ENCODE results near the genes GRXCR2 and LARS1.

DNA sequence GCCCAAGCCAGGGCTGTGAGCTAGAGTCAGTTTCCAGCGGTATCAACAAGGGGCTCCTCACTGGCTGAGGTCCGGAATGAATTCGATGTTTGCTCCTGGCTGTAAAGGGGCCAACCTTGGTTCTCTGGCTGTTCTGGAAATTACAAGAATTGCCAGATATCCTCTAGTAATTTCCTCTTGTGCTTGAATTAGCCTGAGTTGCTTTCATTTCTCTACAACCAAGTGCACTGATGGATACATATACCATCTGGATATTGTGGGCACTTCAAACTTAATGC lies 129.2 kb upstream of the SPRY4 start:
- PRO-cap, 3 experiments, result no peak in any of the 3 experiments
- RAMPAGE, long total RNA, 4 experiments, result no peak in any of the 4 experiments
- RRBS, result no CpG with 5 or more reads among the region's 3 CpGs

GRCh38 chr5:142568207-142568633 lies 117.7 kb downstream of the FGF1 start:
- PRO-cap, 3 experiments, result peak in 1 of 3 experiments; most common plus-strand start chr5:142568564 (in 1); most common minus-strand start chr5:142568422 (in 1)
- RAMPAGE, long total RNA, 4 experiments, result no peak in any of the 4 experiments
- RRBS, result no CpG with 5 or more reads among the region's 6 CpGs

DNA sequence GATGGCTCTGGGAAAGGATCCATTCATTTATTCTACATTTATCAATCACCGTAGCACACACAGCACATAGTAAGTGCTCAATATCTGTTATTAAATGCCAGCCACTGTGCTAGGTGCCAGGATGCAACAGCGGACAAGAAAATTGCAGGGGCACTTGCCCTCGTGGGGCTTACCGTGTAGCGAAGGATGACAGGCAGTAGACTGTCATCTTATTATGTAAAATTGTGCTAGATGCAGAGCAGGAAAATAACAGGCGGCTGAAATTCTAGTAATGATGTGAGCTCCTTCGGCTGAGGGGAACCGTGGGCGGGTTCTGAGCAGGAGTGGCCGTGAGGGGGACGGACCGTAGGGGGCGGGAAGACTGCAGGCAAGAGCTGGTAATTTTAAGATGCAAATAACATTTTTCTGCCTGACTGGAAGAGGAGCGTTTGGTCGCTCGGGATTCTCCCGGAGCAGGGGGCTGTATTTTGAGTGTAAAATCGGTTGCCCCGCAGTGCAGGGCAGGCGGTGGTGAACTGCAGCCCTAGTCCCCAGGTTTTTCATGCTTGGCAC lies 620 bp upstream of the ARHGAP26 start:
- PRO-cap, 3 experiments, result peak in 1 of 3 experiments; most common plus-strand start position 406 of the sequence (in 1)
- RAMPAGE, long total RNA, 4 experiments, result no peak in any of the 4 experiments
- RRBS, result no CpG with 5 or more reads among the region's 20 CpGs

GRCh38 chr5:142795260-142795741 lies 25.1 kb downstream of the ARHGAP26 start:
- PRO-cap, 3 experiments, result no peak in any of the 3 experiments
- RAMPAGE, long total RNA, 4 experiments, result no peak in any of the 4 experiments
- RRBS, result no CpG with 5 or more reads among the region's 4 CpGs

- PRO-cap, 3 experiments, result no peak in any of the 3 experiments
- RAMPAGE, long total RNA, 4 experiments, result no peak in any of the 4 experiments
- RRBS, result no CpG with 5 or more reads among the region's 4 CpGs
Measured at GRCh38 chr5:142816934-142817527, 46.9 kb downstream of the ARHGAP26 start.

DNA sequence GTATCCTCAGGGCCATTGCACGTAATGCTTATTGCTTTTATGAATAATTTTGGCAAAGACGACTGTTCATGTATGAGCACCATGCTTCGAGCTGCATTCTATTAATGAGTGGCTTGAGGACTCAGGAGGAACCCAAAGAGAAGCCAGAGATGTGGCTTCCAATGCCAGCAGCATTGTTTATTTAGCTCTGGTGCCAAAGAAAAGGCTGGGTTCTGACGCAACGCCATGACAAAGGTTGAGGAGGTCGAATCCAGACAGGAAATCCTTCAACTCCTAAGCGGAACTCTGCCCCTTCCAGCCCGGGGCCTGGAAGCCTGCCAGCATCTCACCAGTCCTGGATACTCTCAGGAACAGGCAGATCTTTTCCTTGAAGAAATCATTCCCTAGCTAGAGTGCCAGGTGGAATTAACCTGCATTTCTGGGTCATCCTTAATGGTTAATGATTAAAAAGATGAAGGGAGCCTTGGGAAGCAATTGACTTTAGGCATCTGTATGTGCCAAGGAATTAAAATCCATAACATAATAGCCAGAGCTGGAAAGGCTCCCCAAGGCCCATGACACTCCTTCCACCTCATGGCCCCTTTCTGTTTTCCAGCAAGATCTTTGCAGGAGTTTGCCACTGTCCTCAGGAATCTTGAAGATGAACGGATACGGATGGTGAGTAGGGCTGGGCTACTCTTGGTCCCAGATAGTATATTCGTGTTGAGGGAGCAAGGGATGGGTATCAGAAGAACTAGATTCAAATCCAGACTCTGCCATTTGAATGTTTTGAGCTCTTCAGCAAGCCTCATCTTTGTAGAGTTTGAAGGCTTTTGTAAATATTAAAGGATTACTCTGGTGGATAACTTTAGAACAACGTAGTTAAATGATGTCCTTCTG lies 104.6 kb downstream of the ARHGAP26 start:
- PRO-cap, 3 experiments, result no peak in any of the 3 experiments
- RAMPAGE, long total RNA, 4 experiments, result no peak in any of the 4 experiments
- RRBS, result no CpG with 5 or more reads among the region's 12 CpGs

GRCh38 chr5:143008904-143009711 lies 238.9 kb downstream of the ARHGAP26 start:
- PRO-cap, 3 experiments, result no peak in any of the 3 experiments
- RAMPAGE, long total RNA, 4 experiments, result no peak in any of the 4 experiments
- RRBS, result no CpG with 5 or more reads among the region's 11 CpGs

- PRO-cap, 3 experiments, result no peak in any of the 3 experiments
- RAMPAGE, long total RNA, 4 experiments, result no peak in any of the 4 experiments
- RRBS, result no CpG with 5 or more reads among the region's 6 CpGs
Measured at GRCh38 chr5:143170358-143171144, 232.9 kb downstream of the NR3C1 start.

DNA sequence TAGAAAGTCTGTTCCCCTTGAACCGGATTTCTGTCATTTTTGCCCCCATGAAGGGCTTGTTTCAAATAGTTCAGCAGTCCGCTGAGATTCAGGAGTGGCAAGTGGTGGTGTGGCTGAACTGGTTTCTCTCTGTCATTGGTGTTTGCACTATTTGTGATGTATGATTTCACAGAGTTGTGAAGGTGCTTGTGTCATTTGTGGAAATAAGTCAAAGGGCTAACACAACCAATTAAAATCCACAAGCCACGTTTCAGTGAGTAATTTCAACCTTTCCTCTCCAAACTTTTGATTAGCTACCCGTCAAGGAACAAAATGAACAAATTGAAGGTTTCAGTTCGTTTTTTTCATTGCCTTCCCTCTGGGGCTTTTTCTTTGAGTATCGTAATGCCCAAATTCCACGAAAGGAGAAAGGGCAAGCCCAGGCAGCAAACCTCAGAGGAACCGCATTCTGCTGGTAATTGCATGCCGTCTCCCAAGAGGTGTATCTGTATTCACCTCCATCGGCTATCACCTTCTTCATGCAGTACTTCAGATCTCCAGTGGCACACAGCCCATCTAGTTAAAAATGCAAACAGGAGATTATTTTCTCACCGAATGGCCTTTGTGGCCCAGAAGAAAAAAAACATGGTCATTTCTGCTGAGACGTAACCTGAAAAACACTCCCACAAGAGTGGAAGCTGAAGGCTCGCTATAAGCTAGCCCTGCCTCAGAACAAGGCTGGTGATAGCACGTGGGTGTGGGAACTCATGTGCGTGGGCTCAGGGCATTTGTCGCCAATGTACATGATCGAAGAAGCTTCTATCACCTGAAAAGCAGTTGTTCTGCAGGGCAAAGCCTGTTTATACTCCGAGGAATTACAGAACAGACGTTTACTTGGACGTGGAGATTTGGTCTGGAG lies 197.1 kb downstream of the NR3C1 start:
- PRO-cap, 3 experiments, result no peak in any of the 3 experiments
- RAMPAGE, long total RNA, 4 experiments, result no peak in any of the 4 experiments
- RRBS, result no CpG with 5 or more reads among the region's 20 CpGs

- PRO-cap, 3 experiments, result no peak in any of the 3 experiments
- RAMPAGE, long total RNA, 4 experiments, result no peak in any of the 4 experiments
- RRBS, result no CpG with 5 or more reads among the region's 21 CpGs
Measured at GRCh38 chr5:143243800-143244915, 159.3 kb downstream of the NR3C1 start.

GRCh38 chr5:143349262-143350033 lies 54.0 kb downstream of the NR3C1 start:
- PRO-cap, 3 experiments, result no peak in any of the 3 experiments
- RAMPAGE, long total RNA, 4 experiments, result no peak in any of the 4 experiments
- RRBS, result no CpG with 5 or more reads among the region's 4 CpGs

DNA sequence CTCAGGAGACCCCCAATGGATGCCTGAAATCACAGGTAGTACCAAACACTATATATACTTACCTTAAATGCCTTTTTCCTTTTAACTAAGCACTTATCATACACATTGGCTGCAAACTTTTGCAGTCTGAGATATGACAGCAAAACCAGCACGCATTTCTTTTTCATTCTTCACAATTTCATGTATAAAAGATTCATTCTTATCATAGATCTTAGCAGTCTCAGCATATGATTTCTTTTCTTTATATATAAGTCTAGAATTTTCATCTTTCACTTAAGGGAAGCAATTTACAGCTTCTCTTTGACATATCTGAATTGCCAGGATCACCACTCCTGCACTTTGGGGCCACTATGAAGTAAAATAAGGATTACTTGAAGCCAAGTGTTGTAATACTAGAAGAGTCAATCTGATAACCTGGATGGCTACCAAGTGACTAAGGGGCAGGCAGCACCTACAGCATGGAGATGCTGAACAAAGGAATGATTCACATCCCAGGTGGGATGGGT lies 31.5 kb downstream of the NR3C1 start:
- PRO-cap, 3 experiments, result no peak in any of the 3 experiments
- RAMPAGE, long total RNA, 4 experiments, result no peak in any of the 4 experiments
- RRBS, result no CpG with 5 or more reads among the region's 1 CpG

DNA sequence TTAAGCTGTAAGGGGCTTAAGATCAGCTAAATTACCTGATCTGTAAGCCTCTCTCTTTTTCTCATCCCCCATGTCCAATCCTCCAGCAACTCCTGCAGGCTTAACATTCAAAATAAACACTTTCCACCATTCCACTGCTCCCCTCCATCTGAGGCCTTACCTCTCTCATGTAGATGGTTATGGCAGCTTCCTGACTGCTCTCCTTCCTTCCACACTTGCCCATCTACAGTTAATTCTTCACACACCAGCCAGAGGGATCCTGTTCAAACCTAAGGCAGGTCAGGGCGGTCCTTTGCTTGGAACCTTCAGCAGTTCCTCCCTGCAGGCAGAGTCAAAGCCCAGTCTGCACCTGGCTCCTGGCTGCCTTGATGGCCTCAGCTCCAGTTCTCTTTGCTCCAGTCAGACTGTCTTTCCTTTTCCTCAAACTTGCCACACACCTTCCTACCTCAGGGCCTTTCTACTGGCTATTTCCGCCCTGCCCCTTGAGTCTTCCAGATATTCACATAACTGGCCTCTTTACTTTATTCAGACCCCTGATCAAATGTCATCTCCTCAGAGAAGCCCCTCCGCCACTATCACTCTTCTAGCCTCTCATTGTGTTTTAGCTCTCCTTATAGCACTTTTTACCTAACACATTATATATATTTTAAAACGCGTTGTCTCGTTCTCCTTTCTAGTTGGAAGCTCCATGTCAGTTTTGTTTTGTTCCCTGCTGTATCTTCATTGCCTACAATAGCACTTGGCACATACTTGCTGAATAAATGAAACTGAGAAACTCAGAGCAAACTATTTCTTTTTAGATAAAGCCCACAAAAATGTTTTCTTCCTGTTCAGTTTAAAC lies 30.3 kb upstream of the NR3C1 start:
- PRO-cap, 3 experiments, result no peak in any of the 3 experiments
- RAMPAGE, long total RNA, 4 experiments, result no peak in any of the 4 experiments
- RRBS, result no CpG with 5 or more reads among the region's 6 CpGs

DNA sequence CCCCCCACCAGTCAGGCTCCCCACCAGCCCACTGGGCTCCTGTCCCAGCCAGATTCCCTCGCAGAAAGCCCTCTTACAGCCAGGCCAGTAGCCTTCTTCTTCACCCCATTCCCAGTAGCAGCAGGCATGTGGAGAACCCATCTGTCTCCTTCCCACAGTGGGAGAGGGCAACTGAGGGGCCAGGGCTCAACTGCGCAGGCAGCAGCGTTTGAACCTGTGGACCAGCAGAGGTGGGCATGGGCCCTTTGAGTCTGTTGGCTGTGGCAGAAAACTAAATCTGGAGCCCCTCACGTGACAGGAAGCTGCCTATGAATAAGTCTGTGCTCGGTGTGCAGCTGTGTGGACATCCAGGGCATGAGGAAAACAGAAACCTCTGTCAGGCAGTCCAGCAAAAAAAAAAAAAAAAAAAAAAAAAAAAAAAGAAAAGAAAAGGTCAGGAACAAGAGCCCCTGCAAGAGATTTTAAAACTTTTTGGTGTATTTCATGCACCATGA lies 189.1 kb upstream of the NR3C1 start:
- PRO-cap, 3 experiments, result no peak in any of the 3 experiments
- RAMPAGE, long total RNA, 4 experiments, result no peak in any of the 4 experiments
- RRBS, result no CpG with 5 or more reads among the region's 5 CpGs

DNA sequence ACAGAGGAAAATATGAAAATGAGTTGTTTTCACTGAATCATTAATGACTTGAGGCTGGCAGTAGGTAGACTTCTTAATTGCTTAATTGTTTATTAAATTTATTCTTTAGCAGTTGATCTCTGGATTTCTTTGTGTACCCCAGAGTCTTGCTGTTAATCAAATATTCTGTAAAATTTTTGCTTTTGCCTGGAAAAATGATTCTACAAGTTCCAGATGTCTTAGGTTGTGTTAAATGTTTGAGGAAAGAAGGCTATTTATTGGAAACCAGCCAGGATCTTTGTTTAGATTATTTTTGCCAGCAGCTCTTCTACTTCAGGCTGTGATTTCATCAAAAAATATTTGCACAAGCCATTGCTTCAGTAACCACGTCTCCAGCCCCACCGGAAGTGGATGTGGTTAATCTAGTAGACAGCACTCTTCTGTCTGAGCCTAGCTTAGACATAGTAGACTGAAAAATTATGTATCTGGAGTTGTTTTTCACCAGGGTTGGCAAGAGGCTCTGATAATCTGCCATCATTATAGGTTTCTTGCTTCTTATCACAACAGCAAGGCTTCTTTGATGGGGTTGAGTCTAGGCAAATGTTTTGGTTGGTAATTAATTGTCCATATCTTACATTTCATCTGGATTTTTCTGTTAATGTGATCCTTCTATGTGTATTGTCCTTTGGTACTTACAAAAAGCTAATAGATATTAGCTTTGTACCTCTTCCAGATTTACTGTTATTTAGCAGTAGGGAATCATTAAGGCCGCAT lies 17.1 kb downstream of the KCTD16 start:
- PRO-cap, 3 experiments, result no peak in any of the 3 experiments
- RAMPAGE, long total RNA, 4 experiments, result no peak in any of the 4 experiments
- RRBS, result no CpG with 5 or more reads among the region's 3 CpGs

- PRO-cap, 3 experiments, result peak in 3 of 3 experiments; most common plus-strand start chr5:145856362 (in 1); most common minus-strand start chr5:145856617 (in 2)
- RAMPAGE, long total RNA, 4 experiments, result no peak in any of the 4 experiments
- RRBS, result 24% methylated on average over 7 of the region's 28 CpGs
Measured at GRCh38 chr5:145856020-145857003, 16.5 kb downstream of the GRXCR2 start.

GRCh38 chr5:145872894-145873292 lies at the start of gene GRXCR2:
Gene GRXCR2, minus strand, starts transcription at chr5:145873014.
- PRO-cap, 3 experiments, result no peak in any of the 3 experiments
- RAMPAGE, long total RNA, 4 experiments, result no peak in any of the 4 experiments
- RRBS, result no CpG with 5 or more reads among the region's 4 CpGs

- PRO-cap, 3 experiments, result peak in 3 of 3 experiments; most common plus-strand start chr5:146182856 (in 3); most common minus-strand start chr5:146182647 (in 2)
- RAMPAGE, long total RNA, 4 experiments, result start-site peak on the minus strand in 4 of 4 experiments, at chr5:146182521-146182650 at its widest, 177 to 1,942 reads per replicate
- RRBS, result 1% methylated on average over 7 of the region's 34 CpGs
Measured at GRCh38 chr5:146182312-146183037, at the start of gene LARS1. Gene LARS1, minus strand, starts transcription at chr5:146182650.

GRCh38 chr5:146289800-146290562 lies 48.7 kb upstream of the POU4F3 start:
- PRO-cap, 3 experiments, result no peak in any of the 3 experiments
- RAMPAGE, long total RNA, 4 experiments, result no peak in any of the 4 experiments
- RRBS, result no CpG with 5 or more reads among the region's 1 CpG

DNA sequence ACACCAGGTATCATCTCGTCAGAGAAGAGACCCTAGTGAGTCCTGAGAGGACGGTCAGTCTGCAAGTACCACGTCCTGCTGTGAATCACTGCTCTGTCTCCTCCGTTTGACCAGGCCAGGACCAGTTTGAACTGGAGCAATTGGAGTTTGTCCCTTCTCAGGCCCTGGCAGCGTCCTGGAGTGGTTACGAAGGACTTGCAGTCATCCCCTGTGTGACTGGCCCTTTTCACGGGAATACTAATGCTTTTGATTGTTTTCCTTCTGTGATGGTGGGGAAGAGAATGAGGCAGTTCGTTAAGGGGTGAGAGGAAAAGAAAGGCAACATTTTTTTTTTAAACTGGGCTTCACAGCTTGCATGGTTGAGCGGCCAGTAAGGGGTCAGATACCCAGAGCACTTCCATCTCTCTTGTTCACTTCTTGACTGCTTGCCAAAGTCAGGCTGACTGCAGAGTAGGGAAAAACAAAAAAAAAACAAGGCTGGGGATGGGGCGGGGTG lies 153.5 kb upstream of the STK32A start:
- PRO-cap, 3 experiments, result no peak in any of the 3 experiments
- RAMPAGE, long total RNA, 4 experiments, result no peak in any of the 4 experiments
- RRBS, result no CpG with 5 or more reads among the region's 10 CpGs

Measured in adrenal gland (tissue), 7 donors.